Jurkat, Clone E6-1 (cell line): ENCODE results near the genes METTL3 and OR4E2.

GRCh38 chr14:21384140-21384931, 517 bp upstream of the SUPT16H start:
- RRBS, result no CpG with 5 or more reads among the region's 45 CpGs

DNA sequence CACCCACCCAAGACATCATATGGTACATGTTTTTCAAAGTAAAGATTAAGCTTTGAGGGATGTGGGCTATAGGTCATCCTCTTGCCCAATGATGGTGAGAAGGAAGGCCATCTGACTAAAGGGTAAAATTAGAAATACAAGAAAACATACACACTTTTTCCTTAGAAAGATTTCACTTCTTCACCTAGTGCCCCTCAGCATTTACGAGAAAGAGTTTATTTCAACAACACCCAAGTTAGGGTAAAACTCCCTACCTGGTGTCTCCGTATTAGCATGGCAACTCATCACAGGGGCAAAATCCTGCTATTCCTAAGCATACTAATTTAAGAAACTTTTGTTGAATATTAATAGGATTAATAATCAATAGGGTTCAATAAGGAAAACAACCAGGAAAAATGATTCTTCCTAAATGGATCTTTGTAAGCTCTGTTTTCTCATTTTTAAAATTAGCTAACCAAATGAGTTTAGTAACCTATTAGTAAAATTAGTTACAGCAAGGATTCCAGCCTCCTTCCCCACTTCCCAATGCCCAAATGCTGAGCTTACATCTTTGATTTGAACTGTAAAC, 8.2 kb upstream of the SUPT16H start:
- RRBS, result no CpG with 5 or more reads among the region's 2 CpGs

DNA sequence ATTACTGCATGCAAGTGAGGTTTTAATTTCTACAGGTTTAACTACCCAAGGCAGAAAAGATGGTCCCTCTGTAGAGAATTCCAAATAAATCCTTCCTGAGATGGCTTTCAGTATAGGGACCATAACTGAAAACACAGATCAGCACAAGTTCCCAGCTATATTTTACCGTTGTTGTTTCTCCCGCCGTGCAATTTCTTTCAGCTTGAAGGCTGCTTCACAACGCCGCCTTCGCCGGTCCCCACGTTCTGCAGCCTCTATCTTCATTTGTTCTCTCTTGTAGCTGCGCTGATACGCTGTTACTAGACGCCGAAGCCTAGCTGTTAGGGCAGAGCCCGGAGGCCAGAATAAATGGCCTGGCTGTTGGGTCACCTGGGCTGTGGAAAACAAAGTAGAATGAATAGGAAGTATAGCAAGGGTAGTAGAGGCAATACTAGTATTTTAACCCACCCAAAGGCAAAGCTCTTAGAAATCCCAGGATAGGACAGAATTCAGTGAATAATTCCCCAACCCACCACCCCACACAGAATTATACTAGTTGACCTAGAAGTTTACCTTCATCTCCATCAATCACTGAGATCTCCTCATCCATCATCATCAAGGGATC, 11.0 kb upstream of the SUPT16H start:
- RRBS, result no CpG with 5 or more reads among the region's 13 CpGs

DNA sequence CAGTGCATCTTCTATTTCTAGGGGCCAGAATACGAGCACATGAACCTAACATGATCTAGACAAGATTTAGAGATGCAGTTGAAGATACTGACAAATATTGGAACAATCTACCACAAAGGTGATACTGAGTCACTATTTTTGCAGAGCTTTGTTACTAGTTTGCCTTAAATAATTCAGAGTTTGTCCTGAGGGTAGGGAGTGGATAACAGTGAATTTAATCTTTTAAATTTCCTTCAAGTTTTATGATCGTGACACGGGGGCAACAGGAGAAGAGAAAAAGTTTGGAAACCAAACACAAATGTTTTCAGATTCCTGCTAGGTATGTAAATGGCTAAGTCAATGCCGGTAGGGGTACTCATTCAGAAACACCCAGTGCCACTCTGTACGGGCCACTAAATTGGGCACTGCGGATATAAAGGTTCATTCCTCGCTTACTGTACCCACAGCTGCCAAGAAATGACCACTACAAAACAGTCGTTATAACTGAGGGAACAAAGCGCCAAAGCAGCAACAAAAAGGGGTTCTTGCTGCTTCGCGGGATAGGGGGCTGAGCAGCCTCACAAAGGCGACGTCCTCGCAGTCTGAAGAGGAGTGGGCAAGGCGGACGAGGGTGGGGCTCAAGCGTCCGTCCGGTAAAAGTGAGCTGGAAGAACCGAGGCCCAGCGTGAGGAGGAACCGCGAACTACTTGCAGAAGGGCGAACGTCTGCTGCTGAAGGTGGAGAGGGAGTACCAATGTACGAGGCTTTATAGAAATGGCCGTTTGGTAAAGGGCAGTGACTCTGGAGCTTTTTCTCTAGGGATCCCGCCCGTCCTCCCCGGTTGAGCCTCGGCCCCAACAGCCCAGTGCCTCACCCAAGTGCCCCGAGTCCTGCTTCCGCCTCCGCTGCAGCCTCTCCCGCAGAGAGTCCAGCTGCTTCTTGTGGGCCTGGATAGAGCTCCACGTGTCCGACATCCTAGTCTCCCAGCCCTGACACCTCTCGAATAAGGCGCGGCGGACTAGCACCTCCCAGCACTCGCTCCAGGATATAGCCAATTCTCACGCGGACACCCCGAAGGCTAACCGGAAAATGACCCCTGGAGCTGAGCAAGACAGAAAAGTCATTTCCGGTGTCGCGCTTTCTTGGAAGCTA, at the start of gene METTL3:
Gene METTL3 (minus strand): TSS at position 1,070 of the 1,131 bp plus-strand sequence.
- RRBS, result 2% methylated on average over 4 of the region's 49 CpGs

- RRBS, result 89% methylated on average over 2 of the region's 34 CpGs
Measured at GRCh38 chr14:21536065-21537393, 10.4 kb upstream of the SALL2 start.

DNA sequence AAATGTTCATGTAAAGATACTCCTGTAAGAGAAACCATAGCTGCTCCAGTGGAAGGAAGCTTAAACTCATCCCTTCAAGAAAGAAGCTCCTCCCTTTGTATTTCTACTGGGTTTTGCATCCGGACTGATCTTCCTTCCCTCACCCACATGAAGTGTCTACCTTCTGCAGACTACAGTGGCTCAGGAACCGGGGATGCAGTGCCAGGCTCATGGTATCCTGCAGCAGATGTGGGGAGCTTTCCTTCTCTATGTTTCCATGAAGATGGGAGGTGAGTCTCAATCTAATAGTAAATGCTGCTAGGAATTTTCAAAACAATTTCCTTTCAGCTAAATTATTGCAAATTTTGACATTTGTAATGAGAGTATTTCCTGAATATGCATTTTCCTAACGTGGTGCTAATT, 13.1 kb downstream of the OR10G2 start:
- RRBS, result no CpG with 5 or more reads among the region's 3 CpGs

DNA sequence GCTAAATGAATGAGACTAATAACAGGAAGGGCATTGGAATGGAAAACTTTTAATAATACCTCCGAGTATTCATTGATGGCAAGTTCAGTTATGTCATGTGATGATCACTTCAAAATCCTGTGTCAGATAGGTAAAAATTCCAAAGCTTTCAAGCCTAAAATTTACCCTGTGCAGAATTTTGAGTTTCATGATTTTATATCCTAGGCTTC, at the start of gene OR4E2:
Gene OR4E2 (plus strand): TSS at position 159 of the 209 bp plus-strand sequence.
- RRBS, result no CpG with 5 or more reads among the region's 1 CpG

DNA sequence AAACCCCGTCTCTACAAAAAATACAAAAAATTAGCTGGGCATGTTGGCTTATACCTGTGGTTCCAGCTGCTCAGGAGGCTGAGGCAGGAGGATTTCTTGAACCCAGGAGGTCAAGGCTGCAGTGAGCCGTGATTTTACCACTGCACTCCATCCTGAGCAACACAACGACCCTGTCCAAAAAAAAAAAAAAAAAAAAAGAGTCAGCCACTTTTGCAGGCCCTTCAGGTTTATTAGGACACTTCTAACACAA, 269 bp downstream of the OR4E1 start:
- RRBS, result no CpG with 5 or more reads among the region's 3 CpGs

- RRBS, result no CpG with 5 or more reads among the region's 2 CpGs
Measured at GRCh38 chr14:21712013-21712580, 38.5 kb upstream of the OR4E1 start.

DNA sequence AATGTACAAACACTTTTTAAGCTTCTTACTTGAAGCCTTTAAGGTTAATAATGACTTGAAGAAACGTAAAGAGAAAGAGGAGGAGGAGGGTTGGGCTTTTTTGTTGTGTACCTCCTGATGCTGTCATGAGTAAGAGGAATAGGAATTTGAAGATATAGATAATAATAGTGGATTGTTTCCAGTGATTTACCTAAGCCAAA, 126.5 kb upstream of the OR4E1 start:
- RRBS, result no CpG with 5 or more reads among the region's 1 CpG

GRCh38 chr14:22096923-22097471, 423.4 kb upstream of the OR4E1 start:
- RRBS, result no CpG with 5 or more reads among the region's 6 CpGs

- RRBS, result no CpG with 5 or more reads among the region's 6 CpGs
Measured at GRCh38 chr14:22158962-22159661, 429.9 kb downstream of the DAD1 start.

GRCh38 chr14:22481556-22482530, 107.2 kb downstream of the DAD1 start:
- RRBS, result no CpG with 5 or more reads among the region's 9 CpGs

DNA sequence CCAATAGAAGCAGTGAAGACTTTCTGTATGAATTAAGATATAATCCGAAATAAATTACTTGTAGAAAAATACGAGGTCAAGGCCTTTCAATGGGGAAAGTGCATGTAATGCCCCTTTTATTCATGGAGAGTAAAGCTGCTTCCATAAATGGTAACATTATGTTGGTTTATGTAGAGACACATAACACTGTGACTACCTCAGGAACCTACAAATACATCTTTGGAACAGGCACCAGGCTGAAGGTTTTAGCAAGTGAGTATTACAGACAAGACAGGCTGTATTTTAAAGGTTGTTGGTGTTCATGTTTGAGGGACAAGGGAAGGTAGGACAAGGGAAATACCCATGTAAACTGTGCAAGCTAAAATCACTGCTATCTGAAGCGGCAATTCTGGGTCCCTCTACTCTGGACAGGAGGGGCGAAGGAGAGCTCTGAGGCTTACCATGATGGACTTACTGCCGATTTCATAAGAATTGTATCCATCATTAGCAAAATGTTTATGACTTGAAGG, 89.5 kb downstream of the DAD1 start:
- RRBS, result no CpG with 5 or more reads among the region's 5 CpGs

GRCh38 chr14:22508487-22509648, 80.2 kb downstream of the DAD1 start:
- RRBS, result no CpG with 5 or more reads among the region's 13 CpGs

DNA sequence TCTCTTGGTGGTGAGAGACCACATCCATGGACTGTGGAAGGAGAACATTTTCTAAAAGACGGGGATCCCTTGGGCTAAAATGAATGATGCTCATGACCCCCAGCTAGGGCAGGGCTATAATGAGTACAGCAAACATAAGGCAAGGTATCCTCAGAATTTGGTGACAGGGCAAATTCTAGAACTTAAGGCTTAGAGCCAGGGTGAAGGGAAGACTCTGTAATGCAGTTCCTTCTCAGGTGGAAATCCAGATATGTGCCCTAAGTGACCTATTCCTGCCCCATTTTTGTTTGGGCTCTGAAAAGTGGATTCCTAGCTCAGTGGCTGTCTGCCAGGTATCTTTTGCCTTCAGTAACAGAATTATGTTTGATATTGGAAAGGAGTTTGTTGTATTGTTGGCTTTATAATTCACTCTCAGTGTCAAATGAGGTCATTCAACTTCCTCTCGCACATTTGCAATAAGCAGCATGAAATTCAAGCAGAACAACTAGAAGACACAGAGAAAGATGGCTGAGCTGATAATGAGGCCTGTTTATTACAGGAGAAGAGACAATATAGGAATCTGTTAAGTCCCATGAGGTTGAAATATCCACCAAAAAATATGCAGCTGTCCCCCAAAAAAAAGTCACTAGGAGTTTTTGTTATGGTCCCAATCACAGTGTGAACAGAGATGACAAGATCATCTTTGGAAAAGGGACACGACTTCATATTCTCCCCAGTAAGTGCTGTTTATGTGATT, 76.7 kb downstream of the DAD1 start:
- RRBS, result no CpG with 5 or more reads among the region's 3 CpGs

DNA sequence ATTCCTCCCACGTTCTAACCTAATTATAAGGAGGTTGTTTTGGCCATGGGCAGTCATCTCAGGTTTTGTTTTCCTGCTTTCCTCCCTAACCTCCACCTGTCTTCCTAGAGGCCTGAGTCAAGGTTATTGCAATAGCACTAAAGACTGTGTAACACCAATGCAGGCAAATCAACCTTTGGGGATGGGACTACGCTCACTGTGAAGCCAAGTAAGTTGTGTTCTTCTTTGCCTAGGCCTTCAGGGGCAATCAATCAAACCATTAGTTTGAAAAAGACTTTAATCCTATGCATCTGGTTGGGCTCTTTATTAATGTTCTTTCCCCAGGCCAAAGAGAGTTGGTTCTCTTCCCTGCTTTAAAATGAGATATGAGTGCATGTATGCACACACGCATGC, 72.9 kb downstream of the DAD1 start:
- RRBS, result no CpG with 5 or more reads among the region's 3 CpGs

DNA sequence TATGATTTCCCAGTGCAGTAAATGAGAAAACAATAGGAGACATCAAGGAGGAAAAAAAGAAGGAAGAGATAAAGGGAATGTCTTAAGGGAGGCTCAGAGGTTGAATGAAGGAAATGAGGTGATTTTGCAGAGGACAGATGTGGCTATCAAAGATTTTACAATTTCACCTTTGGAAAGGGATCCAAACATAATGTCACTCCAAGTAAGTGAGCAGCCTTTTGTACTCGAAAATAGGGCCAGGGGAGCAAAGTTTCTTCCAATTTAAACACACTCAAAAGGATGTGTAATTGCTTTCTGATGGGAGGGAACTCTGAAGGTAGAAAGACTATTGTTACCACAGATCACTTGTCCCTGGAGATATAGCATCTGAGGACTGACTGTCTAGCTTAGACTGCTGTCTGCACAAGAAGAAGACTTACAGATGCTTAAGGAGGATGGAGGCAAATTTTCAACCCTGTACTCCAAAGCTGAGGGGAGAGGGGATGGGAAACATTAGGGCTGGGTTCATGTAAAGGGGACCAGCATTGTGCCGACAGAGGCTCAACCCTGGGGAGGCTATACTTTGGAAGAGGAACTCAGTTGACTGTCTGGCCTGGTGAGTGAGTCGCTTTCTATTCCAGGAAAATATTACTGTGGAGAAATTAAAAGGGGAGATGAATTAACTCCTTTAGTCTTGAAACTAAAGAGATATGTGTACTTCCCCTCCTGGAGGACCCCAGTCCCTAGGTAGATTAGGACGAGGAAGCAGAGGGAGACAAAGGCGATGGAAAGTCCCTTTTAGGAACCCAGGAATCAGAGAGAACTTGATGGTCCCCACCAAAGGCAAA, 63.7 kb downstream of the DAD1 start:
- RRBS, result no CpG with 5 or more reads among the region's 5 CpGs

- RRBS, result no CpG with 5 or more reads among the region's 6 CpGs
Measured at GRCh38 chr14:22536697-22537331, 52.2 kb downstream of the DAD1 start.